ENCODE results near the genes SLC2A8 and STXBP1.

- PRO-cap, 3 experiments = no peak in any of the 3 experiments
- RRBS = no CpG with 5 or more reads among the region's 16 CpGs
Measured at GRCh38 chr9:126386327-126387263, 60.0 kb downstream of the MVB12B start.

GRCh38 chr9:126469249-126469944 is 142.8 kb downstream of the MVB12B start:
- PRO-cap, 3 experiments = no peak in any of the 3 experiments
- RRBS = 94% methylated on average over 2 of the region's 15 CpGs

- PRO-cap, 3 experiments = no peak in any of the 3 experiments
- RRBS = no CpG with 5 or more reads among the region's 24 CpGs
Measured at GRCh38 chr9:126533484-126534136, 80.1 kb upstream of the LMX1B start.

DNA sequence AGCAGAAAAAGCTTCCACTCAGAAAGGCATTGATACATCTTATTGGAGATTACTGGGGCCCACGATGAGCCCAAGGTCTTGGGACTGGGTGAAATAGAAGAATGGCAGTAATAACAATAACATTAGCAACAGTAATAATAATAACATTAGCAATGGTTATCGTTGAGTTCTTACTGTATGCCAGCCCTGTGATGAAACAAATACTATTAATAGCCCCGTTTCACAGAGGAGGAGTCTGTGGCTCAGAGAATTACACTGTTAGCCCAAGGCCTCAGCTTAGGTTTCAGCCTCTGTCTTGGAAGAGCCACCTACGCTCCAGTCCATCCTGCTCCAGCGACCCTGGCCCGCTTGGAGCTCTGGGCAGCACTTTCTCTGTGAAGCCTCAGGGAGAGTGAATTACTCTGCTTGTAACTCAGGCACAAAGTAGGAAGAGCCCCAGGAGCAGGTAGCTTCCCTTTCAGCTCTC is 26.6 kb upstream of the LMX1B start:
- PRO-cap, 3 experiments = peak in 2 of 3 experiments; most common plus-strand start position 279 of the sequence (in 2)
- RRBS = no CpG with 5 or more reads among the region's 6 CpGs

DNA sequence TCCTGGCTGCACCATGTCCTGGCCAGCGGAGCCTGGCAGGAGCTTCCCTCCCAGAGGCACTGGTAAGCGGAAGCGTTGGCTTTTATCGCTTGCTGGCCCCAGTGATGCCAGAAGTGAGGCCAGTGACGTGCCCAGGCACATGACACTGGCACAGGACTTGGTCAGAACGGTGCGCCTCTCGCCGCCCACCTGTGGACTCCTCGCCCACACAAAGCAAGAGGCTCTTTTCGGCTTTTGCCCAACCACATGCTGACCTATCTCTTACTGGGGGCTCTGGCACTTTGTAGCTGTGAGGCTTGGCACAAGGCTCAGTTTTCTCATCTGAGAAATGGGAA is 59.0 kb downstream of the LMX1B start:
- PRO-cap, 3 experiments = peak in 1 of 3 experiments; most common minus-strand start position 58 of the sequence (in 1)
- RRBS = no CpG with 5 or more reads among the region's 11 CpGs

DNA sequence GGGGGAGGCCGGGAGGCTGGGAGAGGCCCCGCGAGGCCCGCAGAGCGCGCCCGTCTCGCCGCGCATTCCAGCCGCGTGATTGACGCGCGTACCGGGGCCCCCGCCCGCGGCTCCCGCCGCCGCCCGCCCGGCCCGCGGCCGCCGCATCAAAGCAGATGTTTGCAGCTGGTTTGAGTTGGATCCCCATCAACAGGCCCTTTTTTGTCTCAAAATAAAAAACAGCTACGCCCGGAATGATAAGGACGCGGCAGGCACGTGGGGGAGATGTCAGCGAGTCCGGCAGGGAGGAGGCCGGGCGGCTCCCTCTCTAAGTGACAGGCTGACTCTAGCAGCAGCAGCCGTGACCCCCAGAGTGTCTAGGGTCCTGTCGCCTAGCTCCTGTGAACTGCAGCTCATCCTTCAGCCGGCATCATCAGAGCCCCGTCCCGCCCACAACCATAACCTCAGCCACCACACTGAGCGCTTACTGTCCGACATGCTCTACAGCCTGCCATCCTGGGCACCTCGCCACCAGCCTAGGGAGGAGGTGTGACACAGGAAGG is 69.5 kb downstream of the LMX1B start:
- PRO-cap, 3 experiments = no peak in any of the 3 experiments
- RRBS = 6% methylated on average over 34 of the region's 45 CpGs

GRCh38 chr9:126993888-126994689 is 79.5 kb downstream of the RALGPS1 start:
- PRO-cap, 3 experiments = no peak in any of the 3 experiments
- RRBS = no CpG with 5 or more reads among the region's 10 CpGs

GRCh38 chr9:127121222-127121882 is 1.1 kb downstream of the ANGPTL2 start:
- PRO-cap, 3 experiments = no peak in any of the 3 experiments
- RRBS = no CpG with 5 or more reads among the region's 13 CpGs

- PRO-cap, 3 experiments = no peak in any of the 3 experiments
- RRBS = no CpG with 5 or more reads among the region's 6 CpGs
Measured at GRCh38 chr9:127141131-127141717, 18.8 kb upstream of the ANGPTL2 start.

GRCh38 chr9:127396614-127397609 is at the start of gene SLC2A8:
Gene SLC2A8, plus strand, starts transcription at chr9:127397169.
- PRO-cap, 3 experiments = peak in 3 of 3 experiments; most common plus-strand start chr9:127397142 (in 1); most common minus-strand start chr9:127396688 (in 1)
- RRBS = 4% methylated on average over 9 of the region's 96 CpGs

DNA sequence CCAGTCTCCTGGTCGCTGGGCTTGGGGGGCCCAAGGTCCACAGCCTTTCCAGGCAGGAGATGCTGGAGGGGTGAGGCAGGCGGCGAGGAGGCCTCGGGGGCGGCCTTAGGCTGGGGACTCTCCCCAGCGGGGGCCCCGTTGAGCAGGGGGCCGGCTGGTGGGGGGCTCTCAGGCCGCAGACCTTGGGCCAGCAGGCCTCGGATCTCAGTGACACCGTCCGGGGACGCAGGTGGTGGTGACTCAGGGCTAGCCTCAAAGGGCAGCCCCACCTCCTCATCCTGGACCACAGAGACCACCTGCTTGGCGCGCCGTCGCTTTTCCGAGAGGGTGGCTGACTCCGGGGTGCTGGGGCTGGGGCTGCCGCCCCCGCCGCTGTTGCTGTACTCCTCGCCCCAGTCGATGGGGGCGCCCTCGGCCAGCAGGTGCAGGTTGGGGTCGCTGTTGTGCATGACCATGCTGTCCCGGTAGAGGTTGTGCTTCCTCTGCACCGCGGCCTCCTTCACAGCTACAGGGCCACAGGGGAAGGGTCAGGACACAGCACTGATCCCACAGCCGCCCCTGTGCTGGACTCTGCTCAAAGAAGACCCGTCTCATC is 55.7 kb downstream of the LRSAM1 start:
- PRO-cap, 3 experiments = no peak in any of the 3 experiments
- RRBS = 77% methylated on average over 10 of the region's 32 CpGs

GRCh38 chr9:127509684-127510126 is 58.4 kb downstream of the LRSAM1 start:
- PRO-cap, 3 experiments = no peak in any of the 3 experiments
- RRBS = 26% methylated on average over 1 of the region's 12 CpGs

- PRO-cap, 3 experiments = peak in 2 of 3 experiments; most common plus-strand start chr9:127521646 (in 2)
- RRBS = no CpG with 5 or more reads among the region's 10 CpGs
Measured at GRCh38 chr9:127521336-127521729, 47.5 kb downstream of the NIBAN2 start.

- PRO-cap, 3 experiments = no peak in any of the 3 experiments
- RRBS = no CpG with 5 or more reads among the region's 13 CpGs
Measured at GRCh38 chr9:127549743-127550464, 19.0 kb downstream of the NIBAN2 start.

DNA sequence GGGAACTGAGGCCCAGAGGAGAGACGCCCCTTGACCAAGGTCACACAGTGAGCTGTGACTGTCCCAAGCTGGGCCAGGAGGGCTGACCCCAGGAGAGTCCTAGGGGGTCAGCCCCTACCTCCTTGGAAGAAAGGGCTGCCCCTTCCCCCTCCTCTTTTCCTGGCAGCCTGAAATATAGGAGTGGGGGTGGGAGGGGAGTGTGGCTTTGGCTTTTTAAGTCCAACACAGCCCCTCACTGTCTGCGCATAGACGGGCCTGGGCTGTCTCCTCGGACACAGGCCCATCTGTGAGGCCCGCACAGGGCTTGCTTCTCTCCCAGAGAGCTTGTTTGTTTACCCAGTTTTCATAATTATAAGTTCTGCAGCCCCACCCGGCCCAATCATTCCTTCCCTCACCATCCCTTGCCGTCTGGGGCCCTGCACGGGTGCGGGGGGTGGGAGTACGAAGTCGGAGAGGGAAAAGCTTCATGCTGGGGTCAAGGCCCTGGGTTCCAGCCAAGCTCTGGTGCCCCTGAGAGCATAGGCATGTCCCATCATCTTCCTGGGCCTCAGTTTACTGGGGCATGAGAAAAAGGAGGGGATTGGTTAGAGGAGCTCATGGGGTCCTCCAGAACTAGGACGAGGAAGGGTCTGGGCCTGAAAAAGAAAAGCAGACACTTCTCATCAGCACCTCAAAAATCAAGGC is 10.8 kb downstream of the NIBAN2 start:
- PRO-cap, 3 experiments = no peak in any of the 3 experiments
- RRBS = no CpG with 5 or more reads among the region's 12 CpGs

- PRO-cap, 3 experiments = peak in 1 of 3 experiments; most common plus-strand start chr9:127561886 (in 1); most common minus-strand start chr9:127561907 (in 1)
- RRBS = no CpG with 5 or more reads among the region's 20 CpGs
Measured at GRCh38 chr9:127561519-127562435, 7.1 kb downstream of the NIBAN2 start.

DNA sequence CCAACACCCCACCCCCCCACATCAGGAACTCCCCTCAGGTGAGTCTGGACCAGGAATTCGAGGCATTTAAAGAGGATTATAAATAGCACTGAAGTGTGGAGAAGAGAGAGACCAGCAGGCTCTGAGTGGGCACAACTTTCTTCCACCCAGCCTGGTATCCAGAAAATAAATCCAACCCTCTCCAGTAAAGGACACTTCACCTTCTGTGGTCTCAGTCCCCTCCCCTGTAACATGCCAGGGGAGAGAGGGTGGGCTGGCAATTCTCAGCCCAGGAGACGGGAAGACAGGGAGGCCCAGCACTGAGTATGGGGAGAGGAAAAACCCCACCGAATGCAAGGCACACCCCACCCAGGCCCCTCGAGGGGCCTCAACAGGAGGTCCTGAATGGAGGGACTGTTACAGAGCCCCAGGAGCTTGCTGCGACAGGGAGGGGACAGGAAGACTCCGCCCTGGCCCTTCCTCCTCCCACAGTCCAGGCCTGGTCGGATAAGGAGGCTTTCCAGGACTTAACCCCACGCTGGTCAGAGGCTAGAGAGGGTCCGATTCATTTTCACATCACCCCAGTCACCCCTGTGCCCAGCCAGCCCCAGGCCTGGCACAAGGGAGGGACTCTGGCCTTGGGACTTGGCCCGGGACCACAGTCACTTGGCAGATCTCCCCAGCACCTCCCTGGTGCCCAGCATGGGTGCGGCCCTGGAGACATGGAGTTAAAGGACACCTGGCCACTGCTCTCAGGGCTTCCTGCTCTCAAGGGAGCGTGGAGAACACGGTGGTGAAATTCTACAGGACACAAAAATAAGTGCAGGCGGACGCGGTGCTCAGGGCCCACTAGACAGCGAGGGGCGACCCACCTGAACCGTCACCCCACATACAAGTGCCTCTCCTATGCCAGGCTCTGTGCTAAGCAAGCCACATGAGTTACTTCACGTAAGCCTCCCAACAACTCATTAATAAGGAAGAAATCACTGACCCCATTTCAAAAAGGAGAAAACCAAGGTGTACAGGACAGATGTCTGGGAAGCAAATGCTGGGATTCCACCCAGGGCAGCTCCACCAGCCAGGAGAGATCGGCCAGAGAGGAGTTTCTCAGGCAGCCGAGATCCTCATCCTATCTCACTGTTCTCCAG is 1.6 kb downstream of the NIBAN2 start:
- PRO-cap, 3 experiments = peak in 1 of 3 experiments; most common plus-strand start position 524 of the sequence (in 1); most common minus-strand start position 369 of the sequence (in 1)
- RRBS = no CpG with 5 or more reads among the region's 22 CpGs

DNA sequence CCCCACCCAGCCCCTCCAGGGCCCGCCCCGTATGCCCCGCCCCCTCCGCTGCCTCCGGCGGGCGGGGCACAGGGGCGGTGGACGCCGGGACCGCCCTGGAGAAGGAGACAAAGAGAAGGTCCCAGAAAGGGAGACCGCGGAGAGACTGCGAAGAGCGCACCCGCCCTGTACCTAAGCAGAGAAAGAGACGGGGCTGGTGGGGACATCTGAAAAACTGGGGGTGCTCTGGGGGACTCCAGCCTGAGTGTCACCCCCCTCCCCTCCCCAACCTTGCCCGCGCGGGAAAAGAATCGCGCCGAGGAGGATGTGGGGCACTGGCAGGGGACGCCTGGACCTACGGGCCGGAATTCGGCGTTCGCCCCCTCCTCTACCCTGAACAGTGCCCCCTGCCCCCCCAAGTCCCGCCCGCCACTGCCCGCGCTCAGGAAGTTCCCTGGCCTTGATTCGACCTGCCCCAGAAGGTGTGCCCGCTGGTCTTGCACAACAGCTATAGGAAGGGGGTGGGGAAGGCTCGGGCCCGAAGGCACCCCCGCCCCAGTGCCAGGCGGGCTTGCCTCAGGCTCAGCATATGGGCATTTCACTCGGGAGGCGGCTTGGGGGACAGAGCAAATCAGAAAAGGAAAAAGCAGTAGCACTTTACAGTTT is 485 bp upstream of the NIBAN2 start:
- PRO-cap, 3 experiments = peak in 3 of 3 experiments; most common plus-strand start position 580 of the sequence (in 3); most common minus-strand start position 435 of the sequence (in 2)
- RRBS = no CpG with 5 or more reads among the region's 41 CpGs

DNA sequence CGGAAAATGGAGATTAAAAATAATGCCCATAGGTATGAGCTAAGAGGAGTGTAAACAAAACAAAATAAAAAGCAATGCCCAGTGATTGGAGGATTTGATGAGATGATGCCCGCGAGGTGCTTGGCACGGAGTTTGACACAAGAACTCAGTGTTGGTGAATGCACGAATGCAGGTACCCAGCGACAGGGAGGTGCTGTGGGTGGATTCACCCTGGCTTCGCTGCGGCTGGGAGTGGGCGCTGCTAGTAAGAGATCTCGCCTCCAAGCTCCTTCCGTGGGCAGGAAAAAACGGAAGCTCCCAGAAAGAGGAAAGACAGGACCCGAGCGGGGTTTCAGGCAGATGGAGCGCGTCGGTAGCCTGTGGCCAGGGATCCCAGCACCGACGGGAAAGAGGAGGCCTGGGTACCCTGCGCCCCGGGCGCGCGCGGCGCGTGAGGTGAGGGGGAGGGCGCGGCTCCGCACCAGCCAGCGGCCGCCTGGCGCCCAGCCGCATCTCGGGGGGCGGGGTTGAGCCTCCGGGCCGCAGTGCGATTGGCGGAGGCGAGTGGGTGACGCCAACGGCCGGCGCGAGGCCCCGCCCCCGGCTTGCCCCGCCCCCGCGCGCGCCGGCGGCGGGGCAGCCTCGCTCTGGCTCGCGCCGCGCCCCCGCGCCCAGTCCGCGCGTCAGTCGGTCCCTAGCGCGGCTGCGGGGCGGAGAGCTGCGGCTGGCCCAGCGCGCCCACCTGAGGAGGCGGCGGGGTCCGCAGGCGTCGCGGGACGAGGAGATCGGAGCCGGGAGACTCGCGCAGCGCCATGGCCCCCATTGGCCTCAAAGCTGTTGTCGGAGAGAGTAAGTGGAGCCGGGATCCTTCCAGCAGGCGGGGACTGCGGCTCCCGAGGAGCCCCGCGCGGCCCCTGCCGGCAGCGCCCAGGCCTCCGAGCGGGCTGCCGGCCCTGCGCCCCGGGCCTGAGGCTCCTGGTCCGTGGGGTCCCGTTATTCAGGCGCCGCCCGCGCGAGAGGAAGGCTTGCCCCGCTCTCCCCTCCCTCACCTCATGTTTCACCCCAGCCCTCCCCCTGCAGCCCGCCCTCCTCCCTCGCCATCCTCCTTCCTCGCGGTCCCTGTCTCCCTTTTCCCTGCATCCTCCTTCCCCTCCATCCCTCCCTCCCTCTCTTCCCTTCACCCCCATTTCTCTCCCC is at the start of gene STXBP1:
Gene STXBP1, plus strand, starts transcription at position 665 of the 1,176 bp plus-strand sequence.
- PRO-cap, 3 experiments = peak in 3 of 3 experiments; most common plus-strand start position 653 of the sequence (in 3); most common minus-strand start position 495 of the sequence (in 3)
- RRBS = 2% methylated on average over 32 of the region's 113 CpGs

GRCh38 chr9:127676570-127677167 is 30.1 kb upstream of the CFAP157 start:
- PRO-cap, 3 experiments = no peak in any of the 3 experiments
- RRBS = 87% methylated on average over 5 of the region's 14 CpGs

Data from breast (tissue), 4 donors.